H1 (cell line): Measurements from ENCODE around the gene TOB2.

GRCh38 chr22:41367851-41368944 is 13.5 kb upstream of the TEF start:
- RRBS, result no CpG with 5 or more reads among the region's 25 CpGs
CAGE:
- cytosol, long polyA plus RNA, result no peak
- long polyA plus RNA, result no peak
- nucleus, long polyA plus RNA, result no peak

DNA sequence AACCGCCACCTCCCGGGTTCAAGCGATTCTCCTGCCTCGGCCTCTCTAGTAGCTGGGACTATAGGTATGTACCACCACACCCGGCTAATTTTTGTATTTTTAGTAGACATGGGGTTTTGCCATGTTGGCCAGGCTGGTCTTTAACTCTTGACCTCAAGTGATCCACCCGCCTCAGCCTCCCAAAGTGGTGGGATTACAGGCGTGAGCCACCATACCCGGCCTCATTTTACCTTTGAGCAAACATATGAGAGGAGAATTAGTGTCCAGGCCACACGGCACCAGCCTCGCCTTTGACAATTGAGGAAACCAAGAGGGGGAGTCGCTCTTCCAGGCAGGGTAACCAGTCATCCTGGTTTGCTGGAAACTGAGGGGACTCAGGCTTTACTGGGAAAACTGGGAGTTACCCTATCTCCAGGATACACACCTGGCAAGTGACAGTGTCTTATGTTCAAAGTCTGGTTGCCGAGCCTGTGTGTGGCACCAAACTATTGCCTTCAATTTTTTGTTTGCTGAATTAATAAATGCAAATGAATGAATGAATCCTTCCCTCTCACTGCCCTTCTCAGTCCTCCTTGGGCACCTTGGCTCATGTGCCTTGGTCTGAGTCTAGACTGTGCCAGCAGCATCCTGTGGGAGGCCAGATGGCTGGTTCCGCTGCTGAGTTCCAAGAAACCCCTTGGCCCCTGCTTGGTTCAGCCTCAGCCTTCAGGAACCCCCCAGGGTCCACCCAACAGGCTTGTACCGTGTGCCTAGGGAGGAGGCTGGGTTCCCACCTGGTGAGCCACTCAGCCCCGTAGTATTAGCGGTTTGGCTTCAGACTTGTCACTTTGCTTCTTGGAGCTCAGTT is 31.2 kb downstream of the TOB2 start:
- RRBS, result no CpG with 5 or more reads among the region's 16 CpGs
CAGE:
- cytosol, long polyA plus RNA, result no peak
- long polyA plus RNA, result no peak
- nucleus, long polyA plus RNA, result no peak

DNA sequence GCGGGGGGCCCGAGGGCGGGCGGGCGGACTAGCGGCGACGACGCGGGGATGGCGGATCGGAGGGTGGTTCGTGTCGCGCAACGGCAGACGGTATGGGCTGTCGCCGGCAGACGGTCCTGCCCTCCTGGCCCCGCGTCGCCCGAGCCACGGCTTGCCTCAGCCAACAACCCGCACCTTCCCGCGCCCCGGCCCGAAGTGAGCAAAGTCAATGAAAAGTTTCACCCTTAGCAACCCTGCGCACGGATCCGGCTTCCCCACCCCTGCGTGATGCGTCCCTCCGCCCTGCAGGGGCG is at the start of gene TOB2:
Gene TOB2, minus strand, starts transcription at position 201 of the 293 bp plus-strand sequence.
- RRBS, result under 1% methylated on average over 17 of the region's 37 CpGs
CAGE:
- cytosol, long polyA plus RNA, result no peak
- long polyA plus RNA, result no peak
- nucleus, long polyA plus RNA, result start-site peak on the minus strand centred at position 223 of the sequence, 107 bp wide, 20 reads

GRCh38 chr22:41446894-41447092 is 192 bp upstream of the TOB2 start:
- RRBS, result 1% methylated on average over 8 of the region's 20 CpGs
CAGE:
- cytosol, long polyA plus RNA, result no peak
- long polyA plus RNA, result no peak
- nucleus, long polyA plus RNA, result no peak

DNA sequence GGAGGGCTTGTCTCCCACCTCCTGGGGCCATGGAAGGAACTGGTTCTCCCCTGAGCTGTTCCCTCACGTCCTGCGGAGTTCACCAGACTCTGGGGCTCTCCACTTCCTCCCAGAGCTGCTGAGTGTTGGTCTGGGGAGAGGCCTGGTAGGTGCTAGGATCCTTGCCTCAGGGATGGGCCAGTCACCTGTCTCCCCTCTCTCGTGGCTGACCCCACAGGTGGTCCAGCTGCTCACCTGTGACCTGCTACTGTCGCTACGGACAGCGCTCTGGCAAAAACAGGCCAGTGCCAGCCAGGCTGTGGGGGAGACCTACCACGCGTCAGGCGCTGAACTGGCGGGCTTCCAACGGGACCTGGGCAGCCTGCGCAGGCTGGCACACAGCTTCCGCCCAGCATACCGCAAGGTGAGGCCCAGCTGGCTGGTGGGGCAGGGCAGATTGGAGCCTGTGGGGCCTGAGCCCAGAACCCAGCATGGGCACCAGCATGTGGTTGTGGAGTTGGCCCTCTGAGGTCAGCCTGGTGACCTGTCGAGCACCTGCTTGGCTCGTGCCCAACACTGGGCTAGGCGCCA is 12.0 kb downstream of the SHISA8 start:
- RRBS, result no CpG with 5 or more reads among the region's 17 CpGs
CAGE:
- cytosol, long polyA plus RNA, result no peak
- long polyA plus RNA, result no peak
- nucleus, long polyA plus RNA, result no peak

- RRBS, result 23% methylated on average over 10 of the region's 28 CpGs
CAGE:
- cytosol, long polyA plus RNA, result no peak
- long polyA plus RNA, result no peak
- nucleus, long polyA plus RNA, result no peak
These were observed 5.6 kb upstream of the SHISA8 start for GRCh38 chr22:41920221-41921100.

DNA sequence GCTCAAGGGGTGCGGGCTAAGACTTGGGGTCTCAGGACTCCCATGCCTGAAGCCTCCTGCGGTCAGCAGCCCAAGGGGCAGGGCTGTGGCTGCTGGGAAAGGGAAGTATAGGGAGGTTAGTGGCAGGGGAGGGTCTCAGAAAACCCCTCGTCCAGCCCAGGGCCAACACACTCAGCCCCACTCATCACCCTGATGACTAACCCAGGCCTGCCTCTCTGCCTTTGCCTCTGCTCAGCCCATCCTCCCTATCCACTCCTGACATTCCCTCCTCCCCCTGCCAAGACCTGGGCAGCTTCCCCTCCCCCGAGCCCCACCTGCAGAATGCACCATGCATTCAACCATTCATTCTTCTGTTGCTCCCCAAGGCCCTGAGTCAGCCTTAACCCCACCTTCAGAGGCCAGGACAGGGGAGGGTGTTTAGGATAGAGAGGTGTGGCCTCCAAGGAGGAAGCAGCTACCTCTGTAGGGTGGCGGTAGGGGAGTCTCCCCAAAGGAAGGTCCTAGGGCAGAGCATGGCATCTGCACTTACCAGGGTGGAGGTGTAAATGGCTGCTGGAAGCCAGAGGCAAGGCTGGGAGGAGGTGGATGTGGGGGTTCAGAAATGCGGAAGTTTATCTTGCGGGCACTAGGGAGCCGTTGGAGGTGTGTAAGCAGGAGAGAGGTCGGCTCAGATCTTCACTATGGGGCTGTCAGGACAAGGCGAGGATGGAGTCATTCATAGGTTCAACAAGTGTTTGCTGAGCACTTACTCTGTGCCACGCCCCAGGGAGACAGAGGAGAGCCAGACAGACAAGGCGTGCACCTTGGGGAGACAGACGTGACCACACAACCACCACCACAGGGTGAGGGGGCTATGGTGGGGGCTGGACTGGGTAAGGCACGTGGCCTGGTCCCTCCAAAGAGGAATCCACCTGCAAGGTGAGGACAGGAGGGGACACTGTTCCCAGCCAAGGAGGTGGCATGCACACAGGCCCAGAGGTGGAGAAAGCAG is 30.4 kb upstream of the TCF20 start:
- RRBS, result no CpG with 5 or more reads among the region's 14 CpGs
CAGE:
- cytosol, long polyA plus RNA, result no peak
- long polyA plus RNA, result no peak
- nucleus, long polyA plus RNA, result no peak

DNA sequence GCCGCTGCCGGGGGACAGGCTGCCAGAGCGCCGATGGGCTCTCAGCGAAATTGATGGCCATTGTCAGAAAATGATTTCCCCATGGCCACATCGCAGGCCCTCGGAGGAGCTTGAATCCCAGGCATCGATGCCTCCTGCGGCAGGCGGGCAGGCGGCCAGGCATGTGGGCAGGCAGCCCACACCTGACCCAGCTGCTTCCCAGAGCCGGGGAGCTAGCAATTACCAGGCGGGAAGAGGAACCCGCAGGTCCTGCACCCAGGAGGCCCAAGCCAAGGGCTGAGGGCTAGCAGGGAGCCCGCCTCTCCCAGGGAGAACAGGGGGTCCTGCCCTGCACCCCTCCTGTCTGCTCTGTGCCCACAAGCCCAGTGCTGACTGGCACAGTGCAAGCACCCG is 43.9 kb upstream of the TCF20 start:
- RRBS, result 71% methylated on average over 2 of the region's 16 CpGs
CAGE:
- cytosol, long polyA plus RNA, result no peak
- long polyA plus RNA, result no peak
- nucleus, long polyA plus RNA, result no peak

DNA sequence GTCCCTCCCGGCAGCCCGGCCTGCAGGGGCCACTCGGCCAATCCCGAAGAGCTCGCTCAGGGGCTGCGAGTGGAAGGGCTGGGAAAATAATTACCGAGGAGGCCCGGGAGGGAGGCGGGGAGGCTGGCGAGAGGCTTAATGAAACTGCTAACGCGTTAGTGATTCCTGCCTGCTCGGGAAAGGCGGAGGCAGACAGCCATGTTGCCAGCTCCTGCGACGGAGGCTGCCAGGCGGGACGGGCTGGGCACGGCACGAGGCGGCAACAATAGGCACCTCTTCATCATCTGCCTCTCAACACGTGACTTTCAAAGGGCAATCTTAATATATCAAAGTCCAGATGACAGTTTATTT is 68.0 kb upstream of the TCF20 start:
- RRBS, result 82% methylated on average over 5 of the region's 22 CpGs
CAGE:
- cytosol, long polyA plus RNA, result no peak
- long polyA plus RNA, result no peak
- nucleus, long polyA plus RNA, result no peak

- RRBS, result no CpG with 5 or more reads among the region's 38 CpGs
CAGE:
- cytosol, long polyA plus RNA, result no peak
- long polyA plus RNA, result no peak
- nucleus, long polyA plus RNA, result no peak
These were observed 70.5 kb upstream of the TCF20 start for GRCh38 chr22:42340538-42341790.

DNA sequence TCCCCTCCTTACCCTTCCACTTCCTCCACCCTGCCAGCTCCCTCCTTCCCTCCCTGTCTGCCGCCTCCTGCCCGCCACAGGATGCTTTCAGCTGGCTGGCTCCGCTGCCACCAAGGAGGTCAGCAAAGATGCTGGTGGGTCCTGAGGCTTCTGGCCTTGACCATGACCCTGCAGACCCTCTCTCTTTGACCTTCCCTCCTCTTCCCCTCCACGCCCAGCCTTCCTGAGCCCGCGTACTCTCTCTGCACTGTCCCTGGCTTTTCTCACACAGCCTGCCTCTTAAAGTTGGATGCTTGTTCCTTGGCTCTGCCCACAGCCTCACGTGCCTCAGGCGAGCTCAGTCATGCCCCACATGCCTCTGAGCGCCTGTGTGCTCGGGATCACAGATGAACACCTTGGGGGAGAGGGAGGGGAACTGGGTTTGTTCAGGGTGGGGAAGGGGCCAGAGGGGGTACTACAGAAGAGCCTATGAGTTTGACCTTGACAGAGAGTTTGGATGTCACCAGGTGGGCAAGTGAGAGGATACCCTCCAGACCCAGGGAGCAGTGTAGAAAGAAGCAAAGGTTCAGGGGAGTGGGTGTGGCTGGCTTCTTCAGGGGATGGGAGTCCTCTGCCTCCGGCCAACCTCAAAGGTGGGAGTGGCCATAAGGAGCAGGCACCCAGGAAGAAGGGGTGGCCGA is 6.6 kb downstream of the NFAM1 start:
- RRBS, result no CpG with 5 or more reads among the region's 12 CpGs
CAGE:
- cytosol, long polyA plus RNA, result no peak
- long polyA plus RNA, result no peak
- nucleus, long polyA plus RNA, result no peak

GRCh38 chr22:42662573-42662886 is 13.3 kb upstream of the CYB5R3 start:
- RRBS, result 5% methylated on average over 11 of the region's 26 CpGs
CAGE:
- cytosol, long polyA plus RNA, result no peak
- long polyA plus RNA, result no peak
- nucleus, long polyA plus RNA, result no peak

GRCh38 chr22:42671291-42671704 is 22.1 kb upstream of the CYB5R3 start:
- RRBS, result no CpG with 5 or more reads among the region's 12 CpGs
CAGE:
- cytosol, long polyA plus RNA, result no peak
- long polyA plus RNA, result no peak
- nucleus, long polyA plus RNA, result no peak

DNA sequence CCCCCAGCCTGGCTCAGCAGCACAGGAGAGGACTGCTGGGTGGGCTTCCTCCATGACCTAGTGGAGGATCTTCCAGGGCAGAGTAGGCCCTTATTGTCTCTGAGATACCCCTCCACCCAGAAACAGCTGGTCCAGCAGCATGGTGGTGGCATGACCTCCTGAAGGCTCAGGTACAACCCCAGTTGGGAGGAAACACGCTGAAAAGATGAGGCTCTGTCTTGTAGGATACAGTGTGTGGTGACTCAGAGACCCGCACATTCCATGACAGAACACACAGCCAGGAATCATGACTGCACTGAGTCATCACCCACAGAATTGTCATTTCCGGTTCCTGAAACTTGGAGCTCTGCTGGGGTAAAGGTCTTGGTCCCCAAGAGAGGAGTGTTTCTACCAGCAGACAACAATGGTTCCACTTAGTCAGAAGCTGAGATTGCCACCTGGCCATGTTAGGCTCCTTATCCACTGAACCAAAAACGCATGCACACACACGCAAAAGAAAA is 31.4 kb upstream of the CYB5R3 start:
- RRBS, result no CpG with 5 or more reads among the region's 5 CpGs
CAGE:
- cytosol, long polyA plus RNA, result no peak
- long polyA plus RNA, result no peak
- nucleus, long polyA plus RNA, result no peak

GRCh38 chr22:42686045-42686646 is 34.5 kb downstream of the A4GALT start:
- RRBS, result no CpG with 5 or more reads among the region's 5 CpGs
CAGE:
- cytosol, long polyA plus RNA, result no peak
- long polyA plus RNA, result no peak
- nucleus, long polyA plus RNA, result no peak

GRCh38 chr22:42688269-42689007 is 32.2 kb downstream of the A4GALT start:
- RRBS, result 67% methylated on average over 2 of the region's 20 CpGs
CAGE:
- cytosol, long polyA plus RNA, result no peak
- long polyA plus RNA, result no peak
- nucleus, long polyA plus RNA, result no peak

DNA sequence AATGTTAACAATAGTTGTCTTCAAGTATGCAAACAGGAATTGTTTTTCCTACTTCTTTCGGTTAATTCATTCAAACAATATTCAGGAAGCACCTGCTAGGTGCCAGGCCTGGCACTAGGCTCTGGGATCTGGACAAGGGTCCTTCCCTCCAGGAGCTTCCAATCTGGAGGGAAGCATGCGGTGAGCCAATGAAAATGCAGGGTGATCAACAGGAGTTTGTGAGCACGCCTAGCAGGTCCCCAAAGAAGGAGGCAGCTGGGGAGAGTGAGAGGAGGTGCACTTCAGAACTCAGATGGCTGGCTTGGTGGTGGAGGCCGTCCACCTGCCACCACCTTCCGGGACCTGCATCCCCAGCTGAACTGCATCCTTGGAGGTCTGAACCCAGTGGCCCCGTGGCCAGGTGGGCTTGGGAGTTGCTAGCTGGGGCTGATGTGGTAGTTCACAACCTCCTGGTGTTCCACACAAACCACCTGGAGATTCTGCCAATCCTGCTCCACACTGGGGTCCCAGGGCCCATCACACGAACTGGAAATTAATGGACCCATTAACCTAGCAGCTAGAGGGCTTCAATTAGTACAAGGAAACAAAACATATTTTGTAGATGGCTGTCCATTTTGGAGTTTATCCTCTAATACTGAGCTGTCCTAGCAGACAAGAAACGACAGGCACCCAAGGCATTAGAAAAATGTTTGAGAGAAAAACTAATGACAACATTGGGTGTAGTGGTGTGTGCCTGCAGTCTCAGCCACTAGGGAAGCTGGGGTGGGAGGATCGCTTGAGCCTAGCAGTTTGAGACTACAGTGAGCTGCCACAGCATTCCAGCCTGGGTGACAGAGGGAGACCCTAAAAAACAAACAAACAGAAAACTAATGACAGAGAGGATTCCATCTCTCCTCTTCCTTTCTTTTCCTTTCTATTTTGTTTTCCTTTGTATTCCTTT is 1.8 kb downstream of the A4GALT start:
- RRBS, result no CpG with 5 or more reads among the region's 9 CpGs
CAGE:
- cytosol, long polyA plus RNA, result no peak
- long polyA plus RNA, result no peak
- nucleus, long polyA plus RNA, result no peak

GRCh38 chr22:42742920-42743344 is 22.3 kb upstream of the A4GALT start:
- RRBS, result no CpG with 5 or more reads among the region's 9 CpGs
CAGE:
- cytosol, long polyA plus RNA, result no peak
- long polyA plus RNA, result no peak
- nucleus, long polyA plus RNA, result no peak

- RRBS, result 89% methylated on average over 7 of the region's 41 CpGs
CAGE:
- cytosol, long polyA plus RNA, result no peak
- long polyA plus RNA, result no peak
- nucleus, long polyA plus RNA, result no peak
These were observed 49.3 kb upstream of the A4GALT start for GRCh38 chr22:42769825-42770545.

DNA sequence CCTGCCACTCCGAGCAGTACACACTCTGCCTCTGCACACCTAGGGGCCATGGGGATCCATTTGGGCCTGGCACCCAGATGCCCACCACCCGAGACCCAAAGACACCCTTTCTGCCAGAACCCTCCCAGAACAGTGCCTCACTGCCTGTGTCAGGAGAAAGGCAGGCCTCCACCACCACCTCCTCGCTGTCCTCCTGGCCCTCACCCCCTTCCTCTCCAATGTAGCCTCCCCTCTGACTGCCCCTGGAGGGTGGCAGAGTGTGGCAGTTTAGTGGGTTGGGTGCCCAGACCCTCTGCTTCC is 62.8 kb downstream of the ARFGAP3 start:
- RRBS, result no CpG with 5 or more reads among the region's 3 CpGs
CAGE:
- cytosol, long polyA plus RNA, result no peak
- long polyA plus RNA, result no peak
- nucleus, long polyA plus RNA, result no peak